Progenitor cell of endocrine pancreas (in vitro differentiated cells): ENCODE data around the gene ZNF524.

DNA sequence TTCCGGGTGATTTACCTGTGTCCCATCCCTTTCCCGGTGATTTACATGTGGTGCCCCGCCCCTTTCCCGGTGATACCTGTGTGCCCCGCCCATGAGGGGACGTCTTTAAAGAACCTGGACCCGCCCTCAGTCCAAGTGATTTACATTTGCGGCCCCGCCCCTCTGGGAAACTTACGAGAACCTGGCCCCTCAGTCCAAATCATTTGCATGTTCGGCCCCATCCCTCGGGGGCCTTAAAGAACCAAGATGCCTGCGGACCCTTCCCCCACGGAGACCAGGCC, 693 bp upstream of the LENG9 start:
- PRO-cap = bidirectional peak, plus-strand start at position 220 of the sequence, minus-strand start outside the sequence

DNA sequence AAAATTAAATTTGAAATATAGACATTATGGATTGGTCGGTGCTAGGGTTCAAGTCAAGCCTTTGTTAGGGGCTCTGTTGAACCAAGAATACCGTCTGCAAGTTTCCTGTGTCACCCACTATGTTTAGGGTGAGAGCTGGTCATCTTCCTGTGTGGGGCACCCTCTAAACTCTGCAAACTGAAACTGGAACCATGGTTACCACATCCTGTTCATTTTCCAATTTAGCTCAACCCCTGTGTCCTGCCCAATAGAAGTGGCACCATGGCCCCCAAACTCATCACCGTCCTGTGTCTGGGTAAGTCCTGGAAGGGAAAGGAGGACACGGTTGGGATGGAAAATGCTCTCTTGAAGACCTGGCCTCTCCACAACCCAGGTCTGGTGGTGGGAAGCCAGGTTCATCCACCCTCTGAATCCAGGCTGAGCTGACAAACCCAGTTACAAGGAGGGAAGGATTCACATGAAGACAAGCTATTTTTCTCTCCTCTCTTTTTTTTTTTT, 30.0 kb downstream of the LAIR2 start:
- PRO-cap = no peak

- PRO-cap = no peak
Observed at GRCh38 chr19:54877028-54877921, 3.2 kb downstream of the FCAR start.

DNA sequence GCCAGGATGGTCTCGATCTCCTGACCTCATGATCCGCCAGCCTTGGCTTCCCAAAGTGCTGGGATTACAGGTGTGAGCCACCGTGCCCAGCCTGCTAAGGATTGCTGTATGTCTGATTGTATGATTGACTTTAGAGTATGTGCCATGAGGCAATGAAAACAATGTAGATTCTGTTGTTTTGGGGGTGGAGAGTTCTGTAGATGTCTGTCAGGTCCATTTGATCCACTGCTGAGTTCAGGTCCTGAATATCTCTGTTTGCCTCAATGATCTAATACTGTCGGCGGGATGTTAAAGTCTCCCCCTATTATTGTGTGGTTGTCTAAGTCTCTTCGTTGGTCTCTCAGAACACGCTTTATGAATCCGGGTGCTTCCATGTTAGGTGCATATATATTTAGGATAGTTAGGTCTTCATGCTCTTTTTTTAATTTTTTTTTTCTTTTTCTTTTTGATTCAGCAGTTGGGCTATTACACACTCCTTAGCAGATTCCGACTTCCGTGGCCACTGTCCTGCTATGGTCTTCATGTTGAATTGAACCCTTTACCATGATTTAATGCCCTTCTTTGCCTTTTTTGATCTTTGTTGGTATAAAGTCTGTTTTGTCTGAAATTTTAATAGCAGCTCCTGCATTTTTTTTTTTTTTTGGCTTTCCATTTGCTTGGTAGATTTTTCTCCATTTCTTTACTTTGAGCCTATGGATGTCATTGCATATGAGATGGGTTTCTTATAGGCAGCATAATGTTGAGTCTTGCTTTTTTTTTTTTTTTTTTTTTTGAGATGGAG, 4.3 kb downstream of the FCAR start:
- PRO-cap = no peak

DNA sequence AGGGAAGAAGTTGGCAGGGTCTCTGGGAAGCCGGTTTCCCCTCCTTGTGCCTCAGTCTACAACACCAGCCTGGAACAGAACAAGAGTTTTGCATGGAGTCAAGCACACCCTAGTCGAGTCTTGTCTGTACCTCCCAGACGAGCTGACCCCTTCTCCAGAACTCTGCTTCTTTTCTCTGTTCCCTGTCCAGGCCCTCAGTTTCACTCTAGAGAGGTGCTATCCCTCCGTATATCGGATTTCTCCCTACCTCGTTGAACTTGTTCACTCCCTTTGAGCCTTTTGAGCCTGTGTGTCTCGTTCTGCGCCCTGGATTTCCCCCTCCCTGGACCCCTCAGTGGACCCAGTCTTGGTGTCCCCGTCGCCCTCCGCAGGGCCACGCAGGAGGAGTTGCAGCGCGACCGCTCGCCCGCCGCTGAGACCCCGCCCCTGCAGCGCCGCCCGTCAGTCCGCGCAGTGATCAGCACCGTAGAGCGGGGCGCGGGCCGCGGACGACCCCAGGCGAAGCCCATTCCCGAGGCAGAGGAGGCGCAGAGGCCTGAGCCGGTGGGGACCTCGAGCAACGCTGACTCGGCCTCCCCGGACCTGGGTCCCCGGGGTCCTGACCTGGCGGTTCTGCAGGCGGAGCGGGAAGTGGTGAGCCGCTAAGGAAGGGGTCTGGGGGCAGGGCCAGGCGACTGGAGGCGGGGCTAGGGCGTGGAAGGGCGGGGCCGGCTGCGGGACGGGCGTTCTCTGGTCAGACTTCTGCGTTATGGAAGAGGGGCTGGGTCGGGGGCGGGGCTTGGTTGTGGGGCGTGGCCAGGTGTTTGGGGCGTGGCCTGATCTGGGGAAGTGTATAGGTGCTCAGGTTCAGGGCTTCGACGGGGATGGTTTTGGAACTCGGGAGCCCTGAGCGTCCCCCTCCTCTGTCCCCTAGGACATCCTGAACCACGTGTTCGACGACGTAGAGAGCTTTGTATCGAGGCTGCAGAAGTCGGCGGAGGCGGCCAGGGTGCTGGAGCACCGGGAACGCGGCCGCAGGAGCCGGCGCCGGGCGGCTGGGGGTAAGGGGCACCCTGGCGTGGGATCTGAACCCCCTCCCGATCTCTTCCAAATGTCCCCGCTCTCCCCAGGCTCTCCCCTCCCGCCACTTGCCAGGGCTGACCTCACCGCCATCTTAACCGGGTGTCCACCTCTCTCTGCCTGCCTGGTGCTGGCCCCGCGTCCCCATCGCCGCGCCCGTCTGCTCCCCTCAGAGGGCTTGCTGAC, 5.6 kb downstream of the EPS8L1 start:
- PRO-cap = unidirectional peak, minus-strand start at position 618 of the sequence

DNA sequence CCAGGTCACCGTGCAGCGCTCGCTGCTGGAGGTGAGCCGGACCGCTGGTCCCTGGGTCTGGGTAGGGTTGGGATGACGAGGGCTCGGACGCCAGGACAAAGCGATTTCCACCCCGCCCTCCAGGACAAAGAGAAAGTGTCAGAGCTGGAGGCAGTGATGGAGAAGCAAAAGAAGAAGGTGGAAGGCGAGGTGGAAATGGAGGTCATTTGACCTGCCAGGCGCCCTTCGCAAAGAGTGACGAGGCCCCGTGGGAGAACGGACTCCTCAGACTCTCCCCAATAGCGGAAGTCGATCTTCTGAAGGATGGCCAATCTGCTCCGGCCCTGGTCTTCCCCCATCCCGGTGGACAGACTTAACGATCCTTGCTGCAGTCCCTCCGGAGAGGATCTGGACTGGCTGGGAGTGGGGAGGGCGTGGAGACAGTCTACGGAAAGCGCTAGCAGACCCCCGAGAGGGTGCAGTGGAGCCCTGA, 11.8 kb downstream of the EPS8L1 start:
- PRO-cap = no peak

GRCh38 chr19:55087938-55088242, 12.2 kb downstream of the EPS8L1 start:
- PRO-cap = no peak

DNA sequence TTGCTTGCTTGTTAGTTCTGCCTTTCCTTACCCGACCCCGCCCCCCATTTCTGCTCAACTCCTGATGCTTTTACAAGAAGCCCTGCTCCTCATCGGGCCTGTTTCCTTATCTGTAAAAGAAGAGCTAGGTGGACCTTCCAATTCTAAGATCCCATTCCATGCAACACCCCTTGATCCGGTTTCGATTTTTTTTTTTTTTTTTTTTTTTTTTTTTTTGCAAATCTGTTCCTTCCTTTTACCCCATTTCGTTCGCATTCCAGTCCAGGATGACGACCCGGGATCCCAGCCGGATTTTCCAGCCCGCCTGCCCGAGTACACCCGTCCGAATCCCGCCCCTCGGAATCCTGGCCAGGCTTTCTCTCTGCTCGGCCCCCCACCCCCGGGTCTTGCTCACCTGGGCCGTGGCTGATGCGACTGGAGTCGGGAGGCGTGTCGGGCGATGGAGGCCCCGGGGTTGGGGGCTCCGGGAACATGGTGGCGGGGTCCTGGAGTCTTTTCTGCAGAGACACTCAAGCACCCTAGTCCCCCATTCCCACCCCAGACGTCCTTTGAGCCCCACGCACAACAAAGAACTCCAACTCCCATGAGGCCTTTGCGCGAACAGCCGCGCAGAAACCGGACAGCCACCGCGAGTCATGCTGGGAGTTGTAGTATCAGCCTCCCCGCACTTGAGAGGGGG, 1.4 kb downstream of the SYT5 start:
- PRO-cap = no peak

- PRO-cap = no peak
Observed at GRCh38 chr19:55209794-55210685, 739 bp upstream of the PTPRH start.

- PRO-cap = no peak
Observed at GRCh38 chr19:55256052-55256513, 2.7 kb downstream of the PPP6R1 start.

- PRO-cap = no peak
Observed at GRCh38 chr19:55305859-55306542, 19.1 kb downstream of the TMEM150B start.

- PRO-cap = no peak
Observed at GRCh38 chr19:55312166-55312852, 12.8 kb downstream of the TMEM150B start.

DNA sequence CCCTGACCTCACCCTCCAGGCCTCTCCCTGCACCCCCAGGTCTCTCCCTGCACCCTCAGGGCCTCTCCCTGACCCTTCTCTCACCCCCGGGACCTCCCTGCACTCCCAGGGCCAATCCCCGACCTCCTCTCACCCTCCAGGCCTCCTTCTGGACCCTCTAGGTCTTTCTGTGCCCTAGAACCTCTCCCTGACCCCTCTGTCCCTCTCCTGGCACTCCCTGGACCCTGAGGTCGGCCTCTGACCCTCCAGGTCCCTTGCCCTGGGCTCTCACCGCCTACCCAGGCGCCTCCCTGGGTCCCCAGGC, 541 bp downstream of the KMT5C start:
- PRO-cap = bidirectional peak, plus-strand start at position 177 of the sequence, minus-strand start outside the sequence

GRCh38 chr19:55347749-55348716, 6.5 kb downstream of the COX6B2 start:
- PRO-cap = no peak

- PRO-cap = no peak
Observed at GRCh38 chr19:55377751-55378086, 1.1 kb downstream of the TMEM190 start.

DNA sequence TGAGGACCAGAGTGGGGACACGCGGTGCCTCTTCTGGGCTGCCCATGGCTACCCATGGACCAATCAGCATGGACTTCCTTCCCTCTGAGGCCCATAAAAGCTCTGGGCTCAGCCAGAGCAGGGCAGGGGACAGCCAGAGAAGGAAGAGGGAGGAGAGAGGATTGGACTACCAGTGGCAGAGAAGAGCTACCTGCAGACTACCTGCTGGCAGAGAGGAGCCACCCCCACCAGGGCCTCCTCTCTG, 12.2 kb upstream of the UBE2S start:
- PRO-cap = no peak

- PRO-cap = bidirectional peak, plus-strand start at chr19:55580383, minus-strand start at chr19:55580166
Observed at GRCh38 chr19:55579815-55580686, 597 bp downstream of the ZNF579 start.

DNA sequence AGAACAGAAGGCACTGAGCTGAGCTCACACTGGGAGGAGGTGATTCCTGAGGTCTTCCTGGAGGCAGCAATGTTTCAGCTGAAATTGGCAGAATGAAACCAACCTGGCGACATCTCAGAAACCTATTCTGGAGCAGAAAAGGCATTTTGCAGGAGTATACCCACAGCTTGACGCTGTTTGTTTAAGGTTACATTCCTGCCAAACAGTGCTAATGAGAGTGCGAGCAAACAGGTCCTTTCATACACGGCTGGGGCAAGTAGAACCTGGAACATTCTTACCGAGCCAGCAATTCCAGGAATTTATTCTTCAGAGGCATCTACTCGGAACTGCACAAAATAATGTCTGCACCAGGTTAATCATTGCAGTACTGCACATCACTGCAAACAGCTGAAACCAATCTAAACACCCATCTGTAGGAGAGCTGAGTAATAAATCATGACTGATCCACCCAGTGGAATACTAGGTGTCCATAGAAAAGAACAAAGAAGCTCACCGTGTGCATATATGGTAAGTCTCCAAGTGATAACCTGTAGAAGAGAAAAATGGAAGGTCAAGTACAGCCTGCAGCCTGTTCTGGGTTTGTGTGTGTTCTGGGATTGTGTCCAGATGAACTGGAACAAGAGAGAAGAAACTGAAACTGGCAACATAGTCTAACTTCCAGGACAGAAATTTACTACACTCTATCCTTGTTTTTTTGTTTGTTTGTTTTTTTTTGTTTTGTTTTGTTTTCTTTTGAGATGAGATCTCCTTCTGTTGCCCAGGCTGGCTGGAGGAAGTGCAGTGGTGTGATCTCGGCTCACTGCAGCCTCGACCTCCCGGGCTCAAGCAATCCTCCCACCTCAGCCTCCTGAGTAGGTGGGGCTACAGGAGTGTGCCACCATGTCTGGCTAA, 1.3 kb upstream of the ZNF579 start:
- PRO-cap = bidirectional peak, plus-strand start at position 302 of the sequence, minus-strand start at position 129 of the sequence

GRCh38 chr19:55592799-55593610, 6.3 kb downstream of the FIZ1 start:
- PRO-cap = no peak

GRCh38 chr19:55599863-55601042, at the start of gene ZNF524:
Gene ZNF524, plus strand, starts transcription at chr19:55600288.
- PRO-cap = bidirectional peak, plus-strand start at chr19:55600055, minus-strand start at chr19:55600204; bidirectional peak, plus-strand start at chr19:55600668, minus-strand start at chr19:55600525